ENCODE measurements around a stretch of chr7.

DNA sequence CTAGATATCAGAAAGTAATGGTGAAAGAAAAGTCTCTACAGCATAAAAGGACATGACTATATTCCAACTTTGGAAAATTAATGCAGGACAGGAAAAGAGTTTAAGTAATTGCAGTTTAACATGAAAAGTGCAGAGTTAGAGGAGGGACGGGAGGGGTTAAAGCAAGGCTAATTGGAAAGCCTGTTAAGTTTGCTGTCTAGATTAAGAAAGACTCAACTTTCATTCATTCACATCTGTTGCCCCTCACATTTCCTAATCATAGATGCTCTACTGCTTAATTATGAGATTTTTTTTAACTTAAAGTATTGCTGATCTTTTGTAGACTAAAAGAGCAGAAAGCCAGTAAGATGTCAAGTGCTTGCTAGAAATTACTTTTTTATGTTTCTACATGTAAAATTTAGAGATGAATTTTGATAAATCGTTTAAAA, 3.7 kb downstream of the PAPOLB start:
- RRBS, result no CpG with 5 or more reads among the region's 2 CpGs

- RRBS, result no CpG with 5 or more reads among the region's 16 CpGs
Measured at GRCh38 chr7:5231123-5231761, 41.2 kb downstream of the WIPI2 start.

DNA sequence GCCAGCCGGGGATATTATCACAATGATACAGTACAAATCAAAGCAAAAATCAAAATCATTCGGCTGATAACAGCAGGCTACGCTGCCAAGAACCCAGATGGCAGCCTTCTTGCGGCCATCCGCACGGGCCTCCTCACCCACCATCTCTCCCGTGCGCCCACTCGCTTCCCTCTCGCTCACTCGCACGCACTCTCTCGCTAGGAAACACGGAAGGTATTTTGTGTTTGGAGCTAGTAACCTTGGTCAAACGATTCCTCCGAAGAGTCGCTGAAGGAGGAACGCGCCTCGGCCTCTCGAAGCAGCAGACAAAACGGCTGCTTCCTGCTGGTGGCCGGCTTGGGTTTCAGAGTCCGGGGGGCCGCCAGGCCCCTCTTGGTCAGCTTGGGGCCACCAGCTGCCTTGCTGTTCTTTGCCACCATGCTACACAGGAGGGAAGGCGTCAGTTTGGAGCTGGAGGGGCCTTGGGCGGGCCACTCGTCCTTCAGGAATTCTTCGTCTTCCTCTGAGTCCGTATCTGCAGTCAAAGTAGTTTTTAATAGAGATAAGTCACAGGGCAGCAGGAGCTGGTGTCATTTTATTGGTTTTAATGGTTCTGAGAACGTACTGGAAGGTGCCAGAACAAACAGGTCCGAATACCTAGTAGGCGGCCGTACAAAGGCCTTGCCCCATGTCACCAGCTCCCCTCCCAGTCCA, 69.0 kb downstream of the SLC29A4 start:
- RRBS, result no CpG with 5 or more reads among the region's 34 CpGs

GRCh38 chr7:5419935-5420397, 3.7 kb downstream of the TNRC18 start:
- RRBS, result 3% methylated on average over 12 of the region's 40 CpGs

- RRBS, result 13% methylated on average over 4 of the region's 19 CpGs
Measured at GRCh38 chr7:5424950-5425239, 1.3 kb upstream of the TNRC18 start.

DNA sequence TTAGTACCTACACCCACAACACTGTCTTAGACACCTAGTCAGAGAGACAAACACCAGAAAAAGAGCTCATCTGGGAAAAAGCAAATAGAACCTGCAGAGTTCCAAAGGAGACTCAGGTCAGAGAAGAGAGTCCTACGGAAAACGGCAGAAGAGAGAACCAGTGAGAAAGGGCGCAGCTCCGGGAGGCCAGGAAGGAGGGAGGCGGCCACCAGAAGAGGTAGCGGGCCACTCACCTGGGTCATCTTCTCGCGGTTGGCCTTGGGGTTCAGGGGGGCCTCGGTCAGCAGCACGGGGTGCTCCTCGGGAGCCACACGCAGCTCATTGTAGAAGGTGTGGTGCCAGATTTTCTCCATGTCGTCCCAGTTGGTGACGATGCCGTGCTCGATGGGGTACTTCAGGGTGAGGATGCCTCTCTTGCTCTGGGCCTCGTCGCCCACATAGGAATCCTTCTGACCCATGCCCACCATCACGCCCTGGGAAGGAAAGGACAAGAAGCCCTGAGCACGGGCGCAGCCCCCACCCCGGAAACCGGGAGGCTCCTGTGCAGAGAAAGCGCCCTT, 1.4 kb downstream of the ACTB start:
- RRBS, result 6% methylated on average over 2 of the region's 24 CpGs

- RRBS, result no CpG with 5 or more reads among the region's 19 CpGs
Measured at GRCh38 chr7:5598797-5599301, 6.2 kb downstream of the FSCN1 start.

DNA sequence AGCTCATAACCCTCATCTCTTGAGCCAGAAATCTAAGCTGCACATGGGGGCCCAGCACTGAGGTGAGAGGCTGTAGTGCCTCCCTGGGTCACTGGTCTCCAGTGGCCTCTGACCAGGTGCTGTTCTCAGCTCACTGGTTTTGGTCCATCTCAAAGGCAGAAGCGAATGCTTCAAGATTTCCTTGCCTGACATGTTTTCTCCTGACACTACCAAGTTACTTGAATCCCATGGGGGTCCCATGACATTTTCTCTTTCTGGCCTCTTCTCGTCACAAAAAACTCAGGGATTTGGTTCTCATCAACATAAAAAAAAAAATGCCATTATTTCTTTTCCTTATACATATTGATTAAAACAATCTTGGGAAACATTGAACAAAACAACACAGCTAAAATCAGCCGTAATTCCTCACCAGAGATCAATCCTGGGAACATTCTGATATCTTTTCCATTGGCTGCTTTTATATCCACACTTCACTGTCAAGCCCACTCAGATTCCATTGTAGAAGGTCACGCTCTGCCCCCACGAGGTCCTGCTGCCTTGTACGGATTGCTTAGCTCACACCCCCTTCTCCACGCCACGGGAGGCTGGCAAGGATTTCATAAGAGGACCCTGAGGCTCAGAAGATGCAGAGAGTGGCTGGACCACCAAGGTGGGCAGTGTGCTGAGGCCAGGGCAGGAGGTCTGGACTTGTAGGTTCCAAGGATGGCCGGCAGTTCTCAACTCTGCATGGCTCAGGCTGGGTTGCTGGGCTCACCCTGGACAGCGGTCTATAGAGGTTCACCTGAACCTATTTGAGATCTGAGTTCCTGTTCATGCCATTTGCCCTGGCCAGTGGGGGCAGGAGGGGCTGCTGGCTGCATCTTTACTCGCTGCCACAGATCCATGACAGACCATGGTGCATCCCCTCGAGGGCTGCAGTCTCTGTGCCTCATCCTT, 39.0 kb downstream of the FSCN1 start:
- RRBS, result no CpG with 5 or more reads among the region's 12 CpGs

DNA sequence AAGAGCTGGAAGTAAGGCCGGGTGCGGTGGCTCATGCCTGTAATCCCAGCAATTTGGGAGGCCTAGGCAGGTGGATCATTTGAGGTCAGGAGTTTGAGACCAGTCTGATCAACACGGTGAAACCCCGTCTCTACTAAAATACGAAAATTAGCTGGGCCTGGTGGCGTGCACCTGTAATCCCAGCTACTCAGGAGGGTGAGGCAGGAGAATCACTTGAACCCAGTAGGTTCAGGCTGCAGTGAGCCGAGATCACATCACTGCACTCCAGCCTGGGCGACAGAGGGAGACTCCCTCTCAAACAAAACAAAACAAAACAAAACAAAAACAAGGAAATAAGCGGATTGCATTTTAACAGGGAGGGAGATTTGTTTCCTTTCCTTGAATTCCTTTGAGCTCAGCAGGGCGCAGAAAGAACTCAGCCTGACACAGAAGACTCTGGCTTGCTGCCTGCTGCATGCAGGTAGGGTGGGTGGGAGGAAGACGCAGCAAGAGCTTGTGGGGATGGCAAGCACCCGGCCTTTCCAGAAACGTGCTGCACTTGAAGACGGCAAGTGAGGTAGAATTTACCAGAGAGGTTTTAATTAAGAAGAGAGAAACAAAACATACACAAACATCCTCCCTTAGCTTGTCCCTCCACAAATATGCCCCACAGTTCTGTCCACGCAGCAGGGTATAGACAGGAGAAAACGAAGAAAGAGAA, 40.8 kb downstream of the FSCN1 start:
- RRBS, result no CpG with 5 or more reads among the region's 16 CpGs

GRCh38 chr7:5692922-5693953, 88.2 kb downstream of the RNF216 start:
- RRBS, result no CpG with 5 or more reads among the region's 12 CpGs

- RRBS, result no CpG with 5 or more reads among the region's 11 CpGs
Measured at GRCh38 chr7:5834321-5834863, 46.2 kb upstream of the OCM start.

DNA sequence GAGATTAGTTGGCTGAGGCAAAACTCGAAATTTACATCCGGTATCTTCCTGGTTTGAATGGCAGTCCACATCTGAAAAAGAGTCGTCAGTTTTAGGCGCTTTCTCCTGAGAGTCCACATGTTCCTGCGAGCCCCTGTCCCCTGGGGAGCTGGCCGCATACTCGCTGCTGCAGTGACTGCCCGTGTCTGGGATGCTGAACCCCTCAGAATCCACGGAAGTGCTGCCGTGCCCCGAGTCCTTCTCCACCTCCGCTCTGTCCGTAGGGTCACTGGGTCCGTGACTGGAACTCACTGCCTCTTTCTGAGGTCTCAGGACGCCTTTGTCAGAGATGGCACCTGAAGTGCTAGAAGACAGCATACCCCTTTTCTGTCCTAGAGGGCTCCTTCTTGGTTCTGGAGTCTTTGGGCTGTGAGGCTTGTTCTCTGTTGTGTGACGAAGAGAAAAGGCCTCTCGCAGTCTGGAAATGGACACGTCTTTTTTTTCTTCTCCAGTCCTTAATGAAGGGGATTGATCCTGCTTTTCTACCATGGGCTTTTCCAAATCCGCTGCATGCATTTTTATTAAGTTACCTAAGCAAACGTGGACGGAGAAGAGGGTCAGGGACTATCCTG, 16.7 kb upstream of the RSPH10B start:
- RRBS, result no CpG with 5 or more reads among the region's 21 CpGs

GRCh38 chr7:6016388-6017118, 7.5 kb downstream of the AIMP2 start:
- RRBS, result no CpG with 5 or more reads among the region's 14 CpGs

DNA sequence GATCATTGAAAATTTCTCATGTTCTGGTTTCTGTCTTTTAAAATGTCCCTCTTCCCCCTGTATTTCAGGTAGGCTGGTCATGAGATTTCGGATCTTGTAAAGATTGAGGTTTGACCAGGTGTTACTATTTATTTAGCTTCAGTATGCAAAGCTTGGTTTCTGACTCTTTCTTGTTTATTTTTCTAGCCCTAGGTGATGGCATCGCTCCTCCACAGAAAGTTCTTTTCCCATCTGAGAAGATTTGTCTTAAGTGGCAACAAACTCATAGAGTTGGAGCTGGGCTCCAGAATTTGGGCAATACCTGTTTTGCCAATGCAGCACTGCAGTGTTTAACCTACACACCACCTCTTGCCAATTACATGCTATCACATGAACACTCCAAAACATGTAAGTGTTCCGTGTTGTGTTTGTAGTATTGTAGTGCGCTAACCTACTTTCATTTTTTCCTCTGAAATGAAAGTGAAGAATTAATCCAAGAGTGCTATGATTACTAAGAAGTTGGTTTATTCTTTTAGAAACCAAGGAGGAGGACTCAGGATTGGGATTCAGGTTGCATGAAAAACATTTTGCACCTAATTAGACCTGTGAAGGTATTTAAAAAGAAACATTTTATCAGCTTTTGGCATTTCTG, 10.5 kb downstream of the USP42 start:
- RRBS, result no CpG with 5 or more reads among the region's 4 CpGs

DNA sequence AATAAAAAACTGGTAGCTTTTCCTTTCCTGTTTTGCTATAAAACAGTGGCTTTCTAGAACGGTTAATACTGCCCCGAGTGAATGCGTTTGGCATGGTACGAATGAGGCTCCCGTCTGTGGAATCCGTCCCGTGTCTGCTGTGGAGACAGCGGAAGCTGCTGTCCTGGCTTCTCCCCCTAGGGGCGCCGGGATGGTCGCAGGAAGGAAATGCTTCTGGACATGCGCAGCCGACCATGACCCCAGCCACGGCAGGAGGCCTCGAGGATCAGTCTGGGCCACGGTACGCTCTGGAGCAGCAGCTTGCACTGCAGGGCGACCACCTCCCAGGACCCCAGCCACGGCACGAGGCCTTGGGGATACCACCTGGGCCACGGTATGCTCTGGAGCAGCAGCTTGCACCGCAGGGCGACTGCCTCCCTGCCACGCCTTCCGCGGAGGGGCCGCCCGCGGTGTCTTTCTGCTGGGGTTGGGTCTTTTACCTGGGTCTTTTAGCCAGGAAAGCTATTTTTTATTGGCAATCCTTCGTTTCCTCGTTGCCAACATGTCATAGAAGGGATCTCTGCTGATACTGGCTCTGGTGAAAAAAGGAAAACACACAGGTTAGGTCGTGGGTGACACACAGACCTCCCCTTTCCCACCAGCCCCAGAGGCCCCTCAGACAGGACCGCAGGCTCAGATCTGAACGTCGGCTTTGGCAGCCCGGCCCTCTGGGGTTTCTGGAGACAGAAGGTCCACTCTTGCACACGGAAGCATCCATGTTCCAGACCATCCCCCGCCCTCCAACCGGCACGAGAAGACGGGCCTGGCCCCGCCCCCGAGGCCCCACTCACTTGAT, 59.9 kb downstream of the USP42 start:
- RRBS, result 92% methylated on average over 7 of the region's 43 CpGs

DNA sequence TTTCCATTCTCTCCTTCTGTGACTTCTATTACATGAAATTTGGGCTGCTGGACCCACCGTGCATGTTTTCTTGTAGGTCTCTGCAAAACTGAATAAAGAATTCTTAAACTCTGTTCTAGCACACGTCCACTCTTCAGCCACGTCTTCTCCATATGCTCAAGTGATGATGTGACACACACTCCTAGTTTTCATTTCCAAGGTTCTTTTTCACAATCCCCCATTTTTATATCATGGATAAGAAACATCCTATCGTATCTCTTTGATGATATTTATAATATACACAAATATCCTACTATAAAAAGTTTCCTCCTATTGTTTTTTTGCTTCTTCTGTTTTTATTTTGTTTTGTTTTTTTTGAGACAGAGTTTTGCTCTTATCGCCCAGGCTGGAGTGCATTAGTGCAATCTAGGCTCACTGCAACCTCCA, 77.0 kb downstream of the USP42 start:
- RRBS, result no CpG with 5 or more reads among the region's 5 CpGs

DNA sequence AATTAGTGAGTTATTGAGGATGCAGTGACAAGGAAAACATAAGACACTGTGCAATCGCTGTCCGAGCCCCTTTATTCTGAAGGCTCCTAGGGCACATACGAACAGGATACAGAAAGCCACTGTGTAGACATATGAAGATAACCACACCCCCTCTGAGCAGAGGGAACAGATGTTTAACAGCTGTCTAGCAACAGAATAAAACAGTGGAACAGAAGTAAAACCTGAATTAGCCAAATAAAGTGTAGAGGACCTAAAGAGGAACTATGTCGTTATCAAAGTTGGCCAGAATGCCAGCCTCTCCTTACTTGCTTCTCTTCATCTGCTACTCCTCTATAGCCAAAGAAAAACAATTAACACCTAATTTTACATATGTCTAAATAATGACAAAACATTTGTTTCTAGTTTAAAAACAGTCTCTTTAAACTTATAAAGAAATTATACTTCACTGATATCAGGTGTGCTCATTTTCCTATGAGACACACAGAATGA, 43.5 kb downstream of the CYTH3 start:
- RRBS, result no CpG with 5 or more reads among the region's 4 CpGs

GRCh38 chr7:6398601-6399310, 24.4 kb downstream of the RAC1 start:
- RRBS, result no CpG with 5 or more reads among the region's 19 CpGs

GRCh38 chr7:6590525-6590849, 666 bp downstream of the INTS15 start:
- RRBS, result no CpG with 5 or more reads among the region's 17 CpGs